ENCODE measurements around a stretch of chr12.

DNA sequence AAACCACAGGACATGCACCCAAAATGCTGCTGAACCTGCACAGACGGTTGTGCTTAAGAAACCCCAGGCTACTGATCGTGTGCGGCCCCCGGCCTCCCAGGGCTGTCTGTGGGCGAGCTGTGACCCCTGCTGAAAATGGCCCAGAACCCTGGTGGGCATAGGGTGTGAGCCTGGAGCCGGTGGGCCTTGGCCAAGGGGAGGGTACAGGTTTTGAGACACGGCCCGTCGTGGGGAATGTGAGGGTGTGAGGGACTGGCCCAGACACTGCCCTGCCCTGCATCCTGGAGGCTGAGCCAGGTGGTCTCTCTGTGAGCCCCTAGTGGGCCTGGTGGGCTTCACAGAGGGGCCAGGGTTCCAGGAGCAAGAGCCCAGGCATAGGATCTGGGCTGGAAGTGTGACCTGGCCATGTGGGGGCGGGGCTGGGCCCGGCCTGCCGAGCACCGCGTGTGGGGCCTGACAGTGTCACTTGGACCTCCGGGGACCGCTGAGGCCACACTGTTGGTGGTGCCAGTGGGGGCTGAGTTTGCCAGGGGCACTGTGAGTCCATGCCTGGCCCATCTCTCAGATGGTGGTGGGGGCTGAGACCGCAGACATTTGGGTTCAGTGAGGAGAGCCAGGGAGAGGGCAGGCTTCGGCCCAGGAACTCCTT lies 5.1 kb downstream of the FBRSL1 start:
- PRO-cap = no peak

DNA sequence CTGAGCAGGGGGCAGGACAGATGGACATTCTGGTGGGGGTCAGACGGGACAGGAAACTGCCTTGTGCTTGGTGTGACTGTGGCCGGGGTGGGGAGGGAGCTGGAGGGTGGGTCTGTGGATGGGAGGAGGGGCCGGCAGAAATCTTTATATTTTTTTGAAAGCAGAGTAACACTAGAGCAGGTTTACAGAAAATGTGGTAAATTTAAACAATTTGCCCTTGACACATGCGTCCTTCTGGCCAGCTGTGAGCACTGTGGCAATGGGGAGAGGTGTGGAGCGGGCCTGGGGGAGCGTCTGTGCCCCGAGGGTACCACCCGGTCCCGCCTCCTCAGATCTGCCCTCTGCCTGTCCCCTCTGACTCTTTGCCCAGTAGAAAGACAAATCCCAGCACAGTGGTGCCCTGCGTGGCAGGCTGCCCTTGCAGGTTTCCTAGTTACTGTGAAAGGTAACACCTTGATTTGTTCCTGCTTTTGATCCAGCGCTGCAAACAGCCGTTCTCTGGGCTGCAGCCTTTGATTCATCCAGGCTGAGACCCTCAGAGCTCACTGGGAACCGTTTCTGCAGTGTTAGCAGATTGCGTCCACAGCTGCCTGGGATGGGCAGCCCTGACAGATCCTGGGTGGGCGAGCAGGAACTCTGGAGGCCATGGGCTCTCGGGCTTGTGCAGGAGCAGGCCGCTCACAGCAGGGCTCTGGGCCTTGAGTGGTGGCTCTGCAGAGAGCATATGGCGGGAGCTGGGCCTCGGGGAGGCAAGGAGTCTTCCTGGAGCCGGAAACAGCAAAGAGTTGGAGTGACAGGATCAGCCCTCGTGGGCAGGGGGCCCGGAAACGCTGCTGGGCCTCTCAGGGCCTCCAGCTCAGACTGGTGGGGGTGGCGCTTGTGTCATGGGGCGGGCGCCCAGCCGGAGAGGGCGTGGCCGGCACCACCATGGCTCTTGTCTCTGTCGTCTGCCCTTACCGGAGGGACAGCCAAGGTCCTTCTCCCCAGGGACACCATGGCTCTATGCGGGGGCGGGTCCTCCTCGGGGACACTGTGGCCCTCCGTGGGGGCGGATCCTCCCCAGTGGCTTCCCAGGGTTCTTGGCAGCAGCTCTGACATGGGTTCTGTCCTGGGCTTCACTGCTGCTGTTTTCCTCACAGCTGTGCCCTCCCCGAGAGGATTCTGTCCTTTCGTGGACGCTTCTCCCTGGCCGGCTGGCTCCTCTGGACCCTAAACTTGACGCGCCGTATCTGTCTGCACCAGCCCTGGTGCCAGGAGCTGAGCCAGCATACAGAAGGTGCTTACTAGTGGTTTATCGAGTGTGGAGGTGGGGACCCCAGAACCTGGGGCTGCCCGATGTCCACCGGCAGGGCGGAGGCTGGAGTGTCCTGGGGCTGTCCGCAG lies 16.7 kb downstream of the FBRSL1 start:
- PRO-cap = no peak

- PRO-cap = no peak
Observed at GRCh38 chr12:132513933-132514290, 24.0 kb downstream of the FBRSL1 start.

DNA sequence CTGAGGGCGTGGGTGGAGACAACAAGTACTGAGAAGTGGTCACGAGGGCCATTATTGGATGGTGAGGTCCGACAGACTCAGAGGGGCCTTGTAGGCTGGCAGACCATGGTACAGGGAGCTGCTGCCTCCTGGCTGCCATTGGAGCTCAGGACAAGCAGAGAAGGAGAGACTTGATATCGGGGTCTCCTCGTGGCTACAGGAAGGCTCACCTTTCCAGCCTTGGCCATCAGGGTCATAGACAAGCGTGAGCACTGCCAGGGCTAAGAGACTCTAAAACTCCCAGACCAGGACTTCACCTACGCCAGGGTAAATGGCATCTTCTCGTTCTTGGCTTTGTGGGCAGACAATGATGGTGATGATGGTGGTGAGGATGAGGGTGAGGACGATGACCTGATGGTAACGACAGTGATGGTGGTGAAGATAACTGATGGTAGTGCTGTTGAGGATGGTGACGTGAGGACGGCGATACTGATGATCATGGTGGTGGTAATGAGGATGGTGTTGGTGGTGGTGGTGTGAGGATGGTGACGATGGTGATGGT lies 54.3 kb downstream of the FBRSL1 start:
- PRO-cap = no peak

- PRO-cap = no peak
Observed at GRCh38 chr12:132552094-132553173, 57.9 kb downstream of the LRCOL1 start.

- PRO-cap = no peak
Observed at GRCh38 chr12:132560425-132560897, 49.9 kb downstream of the LRCOL1 start.

DNA sequence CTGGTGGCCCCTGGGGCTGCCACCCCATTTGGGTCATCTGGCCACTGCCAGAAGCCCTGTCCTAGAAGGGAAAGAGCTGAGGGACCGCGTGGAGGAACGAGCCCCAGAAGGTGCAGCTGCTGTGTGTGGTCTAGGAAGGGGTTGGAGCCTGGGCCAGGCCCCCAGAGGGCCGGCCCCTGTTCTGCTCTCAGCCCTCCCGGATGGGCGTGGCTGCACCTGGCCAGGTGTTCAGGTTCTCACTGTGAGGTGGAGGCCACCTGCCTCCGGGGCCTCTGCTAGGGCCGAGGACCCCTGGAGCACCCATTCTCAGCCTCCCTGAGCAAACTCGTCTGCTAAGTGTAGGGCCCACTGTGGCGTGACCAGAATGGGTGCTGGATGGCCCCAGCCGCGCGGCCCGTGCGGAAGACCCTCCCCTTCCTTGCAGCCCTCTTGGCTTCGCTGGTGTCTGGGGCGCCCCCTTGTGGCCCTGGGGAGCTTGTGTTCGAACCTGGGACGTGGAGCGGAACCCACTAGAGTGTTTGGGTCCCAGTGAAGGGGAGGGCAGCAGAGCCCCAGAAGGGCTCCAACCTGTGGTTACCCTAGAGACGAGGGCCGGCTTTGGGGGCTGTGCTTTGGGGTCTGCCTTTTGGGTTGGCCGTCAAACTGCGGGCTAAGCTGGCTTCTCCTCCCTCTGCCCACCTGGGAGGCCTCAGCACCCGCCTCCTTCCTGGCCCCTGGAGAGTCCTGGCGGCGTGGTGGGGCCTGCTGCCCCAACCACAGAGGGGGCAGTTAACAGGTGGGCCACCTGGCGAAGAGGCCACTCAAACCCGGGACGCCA lies 49.3 kb downstream of the LRCOL1 start:
- PRO-cap = unidirectional peak, minus-strand start at position 127 of the sequence

DNA sequence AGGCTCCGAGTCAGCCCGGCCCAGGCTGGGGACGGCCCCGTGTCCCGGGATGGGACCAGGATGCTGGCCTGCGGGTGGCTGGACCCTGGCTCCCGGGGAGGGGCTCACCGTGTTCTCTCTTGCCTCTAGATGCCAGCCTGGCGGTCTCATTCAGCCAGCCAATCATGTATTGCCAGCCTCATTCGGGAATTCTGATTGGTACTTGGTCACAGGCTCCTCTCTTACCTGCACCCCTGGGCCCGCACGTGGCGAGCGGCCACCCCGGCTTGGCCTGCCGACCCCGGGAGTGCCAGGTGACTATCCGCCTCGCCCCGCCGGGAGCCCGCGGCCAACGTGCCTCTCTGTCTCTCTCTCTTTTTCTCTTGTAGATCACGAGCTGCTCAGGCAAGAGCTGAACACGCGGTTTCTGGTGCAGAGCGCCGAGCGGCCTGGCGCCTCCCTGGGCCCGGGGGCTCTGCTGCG lies 39.4 kb downstream of the LRCOL1 start:
- PRO-cap = no peak

DNA sequence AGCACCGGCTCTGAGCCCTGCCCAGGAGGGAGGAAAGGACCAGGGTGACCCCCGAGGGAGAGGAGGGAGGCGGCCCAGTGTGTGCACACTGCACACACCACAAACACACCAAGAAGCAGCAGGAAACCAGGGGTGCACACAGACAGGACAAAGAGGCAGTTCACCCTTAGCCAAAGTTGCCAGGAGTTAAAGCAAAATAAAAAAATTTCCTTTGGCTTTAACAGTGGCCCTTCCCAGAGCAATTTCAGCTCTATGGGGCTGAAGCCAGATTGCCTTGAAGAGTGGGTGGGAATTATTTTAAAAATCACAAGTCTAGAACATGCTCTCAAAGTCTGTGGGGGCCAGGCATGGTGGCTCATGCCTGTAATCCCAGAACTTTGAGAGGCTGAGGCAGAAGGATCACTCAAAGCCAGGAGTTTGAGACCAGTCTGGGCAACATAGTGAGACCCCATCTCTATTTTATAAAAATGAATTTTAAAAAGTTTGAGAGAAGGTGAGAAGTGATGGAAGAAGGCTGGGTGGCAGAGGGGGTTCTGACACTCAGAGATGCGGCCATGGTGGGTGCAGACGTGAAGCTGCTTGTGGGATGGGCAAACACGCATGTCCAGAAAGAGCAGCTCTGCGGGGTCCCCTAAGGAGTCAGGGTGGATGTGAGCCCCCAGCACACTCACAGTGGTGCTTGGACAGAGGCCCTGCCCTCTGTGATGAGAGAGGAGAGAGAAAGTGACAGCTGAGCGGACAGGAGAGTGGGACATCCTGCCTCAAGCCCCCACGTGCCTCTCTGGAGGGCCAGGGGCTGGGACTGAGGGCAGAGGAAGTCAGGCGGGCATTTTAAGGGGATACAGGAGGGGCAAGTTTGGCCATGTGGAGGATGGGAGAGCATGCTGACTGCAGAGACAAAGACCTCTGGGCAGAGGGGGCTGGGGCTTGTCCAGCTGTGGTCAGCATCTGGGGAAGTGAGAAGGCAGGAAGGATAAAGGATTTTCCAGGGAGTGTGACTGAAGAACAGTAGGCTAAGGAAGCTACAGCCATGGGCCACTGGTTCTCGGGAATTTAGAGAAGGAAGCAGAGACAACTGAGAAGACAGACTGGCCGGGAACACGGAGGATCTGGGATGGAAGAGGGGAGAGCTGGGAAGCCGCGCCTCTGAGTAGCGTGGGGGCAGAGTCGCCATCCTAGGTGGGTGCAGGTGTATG lies 7.4 kb upstream of the PGAM5 start:
- PRO-cap = unidirectional peak, plus-strand start at position 1,101 of the sequence

DNA sequence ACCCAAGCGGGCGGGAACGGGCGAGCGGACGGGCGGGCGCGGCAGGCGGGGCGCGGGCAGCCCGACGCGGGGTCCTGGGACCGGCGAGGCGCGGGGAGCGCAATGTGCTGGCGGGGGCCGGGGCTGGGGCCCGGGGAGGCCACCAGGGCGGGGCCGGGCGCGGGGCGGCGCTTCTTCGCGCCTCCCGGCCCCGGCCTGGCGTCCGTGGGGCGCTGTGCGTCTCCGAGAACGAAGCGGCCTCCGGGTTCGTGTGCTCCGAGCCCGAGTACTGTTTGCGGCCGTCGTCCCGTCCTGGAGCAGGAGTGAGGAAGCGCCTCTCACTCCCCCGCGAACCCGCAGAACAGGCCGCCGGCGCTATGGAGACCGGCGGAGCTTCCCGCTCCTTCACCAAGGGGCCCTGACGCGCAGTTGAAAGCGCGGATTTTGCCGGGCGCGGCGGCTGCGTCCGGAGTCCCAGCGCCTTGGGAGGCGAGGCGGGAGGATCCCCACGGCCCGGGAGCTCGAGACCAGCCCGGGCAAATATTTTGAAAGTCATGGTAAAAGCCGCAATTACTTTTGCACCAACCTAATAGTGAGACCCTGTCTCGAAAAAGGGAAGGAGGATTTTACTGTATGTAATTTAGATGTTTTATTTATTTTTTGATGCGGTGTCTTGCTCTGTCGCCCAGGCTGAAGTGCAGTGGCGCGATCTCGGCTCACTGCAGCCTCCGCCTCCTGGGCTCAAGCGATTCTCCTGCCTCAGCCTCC lies 526 bp upstream of the ANKLE2 start:
- PRO-cap = bidirectional peak, plus-strand start at position 69 of the sequence, minus-strand start outside the sequence; bidirectional peak, plus-strand start at position 175 of the sequence, minus-strand start at position 304 of the sequence

- PRO-cap = no peak
Observed at GRCh38 chr12:132782180-132782587, 20.6 kb upstream of the ANKLE2 start.

GRCh38 chr12:133079217-133079881 lies 1.4 kb upstream of the ZNF140 start:
- PRO-cap = no peak

DNA sequence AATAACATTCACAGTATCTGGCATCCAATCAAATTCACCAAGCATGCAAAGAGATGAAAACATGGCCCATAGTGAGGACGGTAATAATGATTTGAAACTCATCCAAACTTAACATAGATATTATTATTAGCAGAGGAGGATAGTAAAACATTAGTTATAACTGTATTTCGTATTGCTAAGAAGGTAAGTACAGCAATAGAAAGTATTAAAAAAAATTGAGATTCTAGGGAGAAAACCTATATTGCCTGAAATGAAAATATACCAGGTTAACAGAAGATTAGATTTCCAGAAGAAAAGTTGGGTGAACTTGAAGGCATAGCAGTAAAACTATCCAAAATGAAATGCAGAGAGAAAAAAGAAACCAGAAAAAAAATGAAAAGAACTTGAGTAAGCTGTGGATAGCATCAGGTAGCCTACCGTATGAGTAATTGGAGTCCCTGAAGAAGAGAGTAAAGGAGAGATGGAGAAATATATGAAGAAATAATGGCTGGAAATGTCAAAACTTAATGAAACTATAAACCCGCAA lies 10.9 kb downstream of the ZNF10 start:
- PRO-cap = no peak